Type B pancreatic cell (in vitro differentiated cells): ENCODE results near the genes HLTF and TM4SF18.

GRCh38 chr3:147681091-147681540 lies 272.0 kb downstream of the ZIC1 start:
- PRO-cap, result no peak

- PRO-cap, result no peak
Measured at GRCh38 chr3:148698403-148698855, 726 bp downstream of the AGTR1 start.

- PRO-cap, result no peak
Measured at GRCh38 chr3:148731452-148731953, 33.8 kb downstream of the AGTR1 start.

DNA sequence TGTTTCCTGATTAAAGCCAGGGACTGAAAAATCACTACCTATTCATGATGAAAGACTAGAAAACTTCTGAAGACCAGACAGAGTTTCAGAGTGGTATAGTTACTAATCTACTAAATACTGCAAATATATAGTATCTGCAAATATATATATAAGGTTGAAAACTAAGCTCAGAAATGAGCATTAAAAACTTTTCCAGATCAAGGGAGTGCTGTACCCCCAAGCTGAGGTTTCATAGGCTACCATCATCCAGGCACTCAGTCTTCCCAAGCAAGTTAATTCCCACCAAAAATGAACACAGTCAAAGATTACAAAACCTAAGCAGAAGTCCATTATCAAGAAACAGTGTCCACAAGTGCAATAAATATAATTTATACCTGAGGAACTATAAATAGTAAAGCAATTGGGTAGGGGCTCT lies 37.4 kb downstream of the AGTR1 start:
- PRO-cap, result no peak

DNA sequence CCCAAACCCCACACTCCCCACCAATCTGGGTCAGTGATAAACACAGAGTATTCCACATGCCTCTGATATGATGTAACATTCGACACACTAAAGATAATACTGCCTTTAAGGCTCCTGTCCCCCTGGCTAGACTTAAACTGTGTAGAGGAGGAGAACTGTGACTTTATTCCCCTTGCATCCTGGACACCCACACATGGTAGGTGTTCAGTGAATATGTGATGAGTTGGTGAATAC lies 39.6 kb downstream of the AGTR1 start:
- PRO-cap, result no peak

DNA sequence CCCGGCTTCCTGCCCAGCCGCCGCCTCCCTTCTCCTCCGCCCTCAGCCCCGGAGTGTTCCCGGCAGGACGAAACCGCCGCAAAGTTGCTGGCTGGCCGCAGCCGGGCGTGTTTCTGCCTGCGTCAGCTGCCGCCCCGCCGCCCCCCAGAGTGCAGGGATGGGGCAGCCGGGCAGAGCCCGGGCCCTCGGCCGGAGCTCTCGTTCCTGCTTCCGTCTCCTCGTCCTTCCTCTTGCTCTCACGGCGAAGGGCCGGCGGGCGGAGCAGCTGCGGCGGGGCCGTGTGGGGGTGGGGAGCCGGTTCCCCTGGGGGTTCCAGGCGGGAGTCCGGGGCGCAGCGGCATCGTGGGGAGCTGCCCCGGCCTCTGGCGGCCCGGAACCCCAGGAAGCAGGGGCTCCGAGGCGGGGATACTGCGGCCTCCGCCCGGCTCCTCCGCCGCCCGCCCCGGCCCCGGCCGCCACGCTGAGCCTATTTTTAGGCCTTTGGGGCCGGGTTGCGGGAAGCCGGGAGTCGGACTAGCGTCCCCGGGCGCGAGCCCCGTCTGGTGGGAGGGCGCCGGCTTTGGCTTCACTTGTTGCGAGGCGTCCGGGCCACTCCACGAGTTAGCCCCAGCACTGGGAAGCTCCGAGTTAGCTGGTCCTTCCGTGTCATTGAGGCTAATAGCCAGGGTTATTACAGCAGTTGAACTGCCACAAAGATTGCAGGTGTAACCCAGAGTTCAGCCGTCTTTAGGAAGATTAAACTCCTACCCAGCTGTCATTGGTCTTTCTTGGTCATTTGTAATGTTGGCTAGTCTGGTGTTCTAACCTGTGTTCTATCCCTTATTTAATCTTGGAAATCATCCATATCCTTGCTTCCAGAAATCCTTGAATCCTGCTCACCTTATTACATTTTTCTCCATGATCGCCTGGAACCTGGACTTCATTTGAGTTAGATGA lies 613 bp downstream of the GYG1 start:
- PRO-cap, result bidirectional peak, plus-strand start at position 147 of the sequence, minus-strand start at position 55 of the sequence; bidirectional peak, plus-strand start at position 235 of the sequence, minus-strand start at position 240 of the sequence; unidirectional peak, minus-strand start at position 482 of the sequence; unidirectional peak, minus-strand start at position 544 of the sequence

DNA sequence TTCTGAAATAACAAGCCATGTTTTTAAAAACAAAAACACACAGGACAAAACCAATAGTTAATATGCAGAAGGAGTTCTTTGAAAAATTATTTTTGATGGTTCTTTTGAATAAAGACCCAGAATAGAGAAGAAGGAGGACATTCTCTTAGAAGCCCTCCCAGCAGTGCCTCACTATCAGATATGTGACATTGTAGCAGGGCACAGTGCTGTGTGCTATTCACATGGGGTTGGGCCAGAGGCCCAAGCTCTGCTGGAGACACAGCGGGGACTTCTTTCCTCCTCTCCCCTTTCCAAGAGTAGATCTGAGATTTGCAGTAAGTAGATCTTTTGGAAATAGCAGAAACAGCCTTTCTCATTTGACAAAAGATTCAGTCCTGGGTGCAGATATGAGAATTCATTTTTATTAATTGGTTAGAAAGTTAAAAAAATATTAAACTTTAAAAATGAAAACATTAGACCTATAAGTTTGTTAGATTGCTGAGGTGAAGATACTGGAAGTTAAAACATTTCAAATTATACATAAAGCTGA lies 6.3 kb downstream of the GYG1 start:
- PRO-cap, result no peak

GRCh38 chr3:149085689-149086915 lies at the start of gene HLTF:
Gene HLTF, minus strand, starts transcription at chr3:149086533.
- PRO-cap, result bidirectional peak, plus-strand start at chr3:149086709, minus-strand start at chr3:149086500

DNA sequence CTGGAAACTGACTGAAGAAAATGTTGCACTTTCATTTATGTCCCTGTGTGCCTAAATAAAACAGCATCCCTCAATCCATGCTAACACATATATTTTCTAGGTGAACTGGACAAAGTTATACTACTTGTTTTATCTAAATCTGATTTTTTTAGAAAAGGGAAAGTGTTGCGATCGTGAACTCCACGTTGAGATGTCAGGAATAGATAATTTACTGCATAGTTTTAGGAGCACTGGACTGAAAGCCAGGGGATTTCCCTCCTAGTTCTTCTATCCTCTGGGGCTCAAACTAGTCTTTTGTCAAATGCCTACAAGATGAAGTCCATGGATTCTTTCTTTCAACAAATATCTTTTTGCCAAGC lies 679 bp upstream of the HPS3 start:
- PRO-cap, result no peak

DNA sequence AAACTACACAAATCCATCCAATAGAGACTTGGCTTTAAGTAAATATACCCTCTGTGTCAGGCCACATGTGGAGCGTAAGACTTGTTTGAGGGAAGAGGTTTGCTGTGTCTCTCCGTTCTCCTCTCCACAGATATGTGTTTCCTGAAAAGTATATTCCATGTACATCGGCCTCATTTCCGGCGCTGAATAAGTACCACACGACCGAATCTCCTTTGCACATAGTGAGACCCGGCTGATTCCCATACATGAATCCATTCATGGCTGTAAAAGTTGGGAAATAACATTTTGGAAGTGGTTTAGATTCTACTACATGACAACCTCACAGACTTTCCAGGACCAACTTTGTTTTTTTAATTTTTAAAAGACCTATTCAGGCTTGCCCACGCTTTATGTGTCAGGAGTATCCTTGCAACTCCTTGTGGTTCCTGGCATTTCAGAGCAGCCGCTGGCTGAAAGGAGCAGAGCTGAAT lies 35.1 kb downstream of the CP start:
- PRO-cap, result no peak

DNA sequence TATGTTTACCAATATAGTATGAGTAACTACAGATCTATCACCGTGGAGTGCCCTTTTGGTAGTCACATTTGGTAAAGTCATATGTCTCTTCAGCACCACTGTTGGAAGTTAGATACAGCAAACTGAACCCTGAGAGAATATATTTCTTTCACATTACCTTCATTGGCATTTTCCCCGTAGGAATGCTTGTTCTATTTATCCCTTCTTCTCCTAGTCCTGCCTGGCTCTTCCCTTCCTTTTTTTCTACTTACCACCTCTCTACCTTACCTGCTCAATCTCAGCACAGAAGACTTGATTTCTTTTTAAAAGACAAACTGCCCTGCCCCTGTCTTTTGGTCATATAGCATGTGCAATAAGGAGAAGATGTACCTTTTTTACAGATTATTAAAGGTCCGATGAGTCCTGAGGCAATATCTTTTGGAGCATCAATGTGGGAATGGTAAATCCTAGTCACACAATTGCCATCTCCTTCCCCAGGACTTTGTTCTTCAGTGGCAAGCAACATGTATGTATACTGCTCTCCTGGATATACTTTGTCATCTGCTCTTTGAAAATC lies 11.8 kb downstream of the CP start:
- PRO-cap, result no peak

DNA sequence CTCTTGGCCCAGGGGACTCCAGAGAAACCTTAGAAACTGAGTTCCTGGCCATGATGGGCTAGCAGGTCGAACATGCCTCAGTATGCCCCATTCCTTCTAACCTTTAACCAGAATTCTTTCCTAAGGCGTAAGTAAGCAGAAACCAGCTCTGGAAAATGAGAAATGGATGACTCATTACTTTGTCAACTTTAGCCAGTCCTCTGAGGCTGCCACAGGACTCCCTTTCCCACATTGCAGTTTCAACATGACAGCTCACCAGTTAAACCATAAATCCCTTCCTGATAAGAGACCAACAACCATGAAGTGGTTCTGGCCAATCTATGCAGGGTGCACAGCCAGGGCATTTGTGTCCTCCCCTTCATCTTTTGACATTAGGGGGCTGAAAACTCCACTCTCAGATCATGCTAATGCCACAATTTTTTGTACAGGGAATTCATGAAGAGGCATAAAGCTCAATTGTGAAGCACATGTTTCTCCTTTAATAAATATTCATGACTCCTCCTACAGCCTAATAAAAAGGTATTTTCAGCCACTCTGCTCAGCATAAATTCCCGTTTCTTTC lies 33.2 kb downstream of the TM4SF18 start:
- PRO-cap, result no peak

DNA sequence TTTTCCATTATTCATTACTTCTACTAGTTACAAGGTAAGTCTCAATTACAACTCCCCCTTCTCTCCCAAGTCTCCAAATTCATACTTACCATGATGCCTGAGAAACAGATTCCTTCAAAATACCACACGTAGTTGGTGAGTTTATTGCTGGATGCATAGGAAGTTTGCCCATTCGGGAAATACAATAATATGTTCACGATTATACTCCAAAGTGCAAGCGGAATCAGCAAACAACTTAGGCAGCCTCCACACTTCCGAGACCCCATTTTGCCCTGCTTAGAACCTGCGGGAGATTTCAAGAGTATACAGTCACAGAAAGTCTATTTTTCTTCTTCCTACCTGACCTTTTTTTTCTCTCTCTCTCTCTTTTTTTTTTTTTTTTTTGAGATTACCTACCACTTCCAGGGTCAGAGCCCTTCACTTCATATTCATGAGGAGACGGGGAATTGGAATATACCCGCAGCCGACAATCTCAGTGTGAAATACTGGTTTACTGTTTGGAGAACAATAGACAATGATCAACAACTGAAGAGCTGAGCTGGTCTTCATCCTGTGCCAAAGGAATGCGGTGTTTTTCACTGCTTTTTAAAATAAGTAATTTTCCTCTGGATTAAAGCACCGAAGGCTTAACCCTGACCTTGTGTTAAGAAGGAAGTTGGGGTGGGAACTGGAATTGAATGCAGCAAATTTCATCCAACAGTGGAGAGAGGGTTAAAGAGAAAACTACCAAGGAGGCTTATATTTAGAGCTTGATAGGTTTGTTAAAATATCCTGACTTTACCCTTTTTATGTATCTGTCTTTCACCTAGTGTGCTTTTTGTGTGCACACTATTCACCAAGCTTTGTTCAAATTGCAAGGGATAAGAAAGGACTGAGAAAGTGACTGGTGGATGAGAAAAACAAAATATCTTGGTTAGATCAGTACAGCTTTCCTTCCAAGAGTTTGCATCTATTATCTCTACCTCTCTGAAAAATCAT lies at the start of gene TM4SF18:
Gene TM4SF18 (minus strand): TSS at position 520 of the 978 bp plus-strand sequence.
- PRO-cap, result no peak

DNA sequence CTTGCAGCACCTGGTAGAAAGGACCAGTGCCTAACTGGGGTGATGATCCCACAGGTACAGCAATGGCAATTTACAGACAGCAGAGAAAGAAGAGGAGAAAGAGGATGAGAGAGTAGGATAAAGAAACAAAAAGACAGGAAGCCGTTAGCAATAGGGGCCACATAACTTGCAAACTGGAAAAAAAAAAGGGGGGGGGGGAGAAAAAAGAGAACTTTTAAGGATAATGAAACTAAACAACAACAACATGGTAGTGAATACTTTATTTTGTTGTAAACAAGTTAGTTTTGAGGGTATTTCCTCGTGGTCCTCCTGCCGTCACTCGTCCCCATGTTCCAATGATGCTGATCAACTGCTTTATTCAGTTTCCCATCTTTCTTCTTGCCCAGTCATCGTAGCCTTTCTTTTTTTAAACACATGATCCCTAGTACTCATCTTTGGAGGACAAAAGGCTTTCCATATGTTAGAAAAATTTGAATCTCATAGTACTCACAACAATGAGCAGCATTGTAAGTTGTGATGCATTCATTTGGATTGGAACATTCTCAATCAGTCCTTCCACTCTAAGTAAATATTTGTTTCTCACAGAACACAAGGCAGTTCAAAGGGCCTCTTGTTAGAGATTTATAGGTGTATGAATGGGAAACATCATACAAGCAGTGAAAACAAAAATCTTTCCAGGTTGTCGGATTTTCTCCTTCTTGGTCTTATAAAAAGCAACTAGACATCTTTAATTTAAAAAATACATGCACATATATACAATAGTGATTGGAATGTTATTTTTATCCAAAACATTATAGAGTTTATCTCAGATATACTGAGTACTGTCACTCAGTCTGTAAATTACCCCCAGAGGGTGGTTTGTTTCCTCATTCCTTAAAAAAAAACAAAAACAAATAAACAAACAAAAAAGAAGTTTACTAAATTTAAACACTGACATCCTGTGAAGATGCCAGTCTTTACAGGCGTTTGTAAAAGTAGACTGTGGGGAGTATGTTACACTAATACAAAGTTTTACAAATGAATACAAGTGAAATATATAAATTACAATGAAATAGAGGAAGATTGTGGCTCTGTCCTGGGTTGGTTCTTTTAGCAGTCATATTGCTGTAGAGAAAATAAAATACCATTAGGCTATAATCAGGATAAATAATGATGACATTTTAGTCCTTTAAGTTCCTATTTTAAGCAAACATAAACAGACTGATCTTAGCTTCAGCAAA lies 8.3 kb downstream of the TM4SF1 start:
- PRO-cap, result no peak

GRCh38 chr3:149376577-149377216 lies 752 bp downstream of the TM4SF1 start:
- PRO-cap, result no peak

- PRO-cap, result no peak
Measured at GRCh38 chr3:149385496-149386159, 8.2 kb upstream of the TM4SF1 start.

DNA sequence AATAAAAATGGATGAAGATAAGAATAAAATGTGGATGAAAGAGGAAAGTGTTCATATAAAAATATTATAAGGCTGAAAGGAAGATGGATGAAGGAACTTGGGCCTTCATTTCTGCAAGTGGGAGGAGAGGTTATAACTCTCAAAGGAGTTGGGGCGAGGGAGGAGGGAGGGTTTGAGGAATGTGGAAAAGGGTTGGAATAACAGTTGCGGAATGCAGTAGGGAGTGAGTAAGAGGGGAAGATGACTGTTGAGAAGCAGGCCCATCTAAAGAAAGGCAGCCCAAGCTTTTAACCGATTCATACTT lies 8.4 kb upstream of the TM4SF4 start:
- PRO-cap, result no peak

DNA sequence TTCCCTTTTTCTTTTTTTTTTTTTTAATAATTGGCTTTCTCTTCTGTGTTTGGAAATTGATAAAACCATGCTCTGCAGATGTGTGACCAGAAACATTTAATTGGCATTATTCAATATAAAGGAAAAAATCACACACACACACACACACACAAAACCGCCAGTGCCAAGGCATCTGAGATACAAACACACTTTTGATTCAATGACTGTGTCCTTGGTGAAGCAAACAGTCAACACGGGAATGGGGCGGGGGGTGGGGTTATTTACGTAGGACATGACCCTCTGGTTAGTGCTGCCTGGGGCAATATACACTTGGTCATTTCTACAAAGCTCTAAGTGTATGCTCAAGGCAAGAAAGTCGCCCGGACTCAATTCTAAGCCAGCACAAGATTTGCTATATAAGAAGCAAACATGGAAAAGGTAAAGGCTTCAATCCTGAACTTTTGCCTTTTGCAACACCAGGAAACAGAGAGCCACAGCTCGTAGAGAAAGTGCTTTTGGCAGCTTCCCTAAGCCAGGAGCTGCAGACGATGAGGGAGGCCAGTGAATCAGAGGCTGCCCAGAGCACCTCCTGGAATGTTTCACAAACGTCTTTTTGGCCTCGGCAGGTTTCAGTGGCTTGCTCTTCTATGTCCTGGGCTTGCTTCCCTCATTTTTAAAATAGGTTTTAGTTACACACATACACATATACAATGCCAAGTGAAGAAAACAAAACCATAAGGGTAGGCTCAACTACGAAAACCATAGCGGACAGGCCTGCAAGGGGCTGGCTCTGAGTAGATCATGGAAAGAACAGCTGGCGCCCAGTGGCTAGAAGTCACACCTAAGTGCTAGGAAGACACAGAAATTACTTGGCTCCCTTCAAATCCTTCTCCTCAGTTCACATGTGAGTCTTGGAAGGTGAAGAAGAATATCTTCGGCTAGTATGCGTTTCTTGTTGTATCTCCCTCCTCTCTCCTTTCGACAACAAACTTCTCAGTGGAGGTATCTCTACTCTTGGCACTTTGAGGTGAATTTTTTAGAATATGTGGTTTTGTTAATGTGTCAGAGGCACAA lies 73.6 kb downstream of the TM4SF4 start:
- PRO-cap, result no peak

DNA sequence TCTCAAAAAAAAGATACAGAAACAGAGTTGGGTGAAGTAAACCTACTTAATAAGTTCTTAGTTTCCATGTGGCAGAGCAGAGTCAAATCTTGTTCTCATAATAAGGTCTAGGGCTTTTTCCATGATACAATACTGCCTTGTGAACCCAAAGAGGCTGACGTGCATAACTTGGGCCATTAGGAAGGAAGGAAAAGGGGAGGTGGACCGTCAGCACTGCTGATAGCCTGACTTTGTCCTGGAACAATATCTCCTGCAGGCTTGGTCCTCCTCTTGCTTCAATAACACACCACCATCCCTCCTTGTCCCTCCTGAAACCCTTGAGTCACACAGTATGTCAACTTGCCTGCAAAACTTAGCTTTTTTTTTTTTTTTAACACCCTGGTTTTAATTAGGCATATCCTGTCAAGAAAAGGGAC lies 67.2 kb downstream of the WWTR1 start:
- PRO-cap, result no peak

DNA sequence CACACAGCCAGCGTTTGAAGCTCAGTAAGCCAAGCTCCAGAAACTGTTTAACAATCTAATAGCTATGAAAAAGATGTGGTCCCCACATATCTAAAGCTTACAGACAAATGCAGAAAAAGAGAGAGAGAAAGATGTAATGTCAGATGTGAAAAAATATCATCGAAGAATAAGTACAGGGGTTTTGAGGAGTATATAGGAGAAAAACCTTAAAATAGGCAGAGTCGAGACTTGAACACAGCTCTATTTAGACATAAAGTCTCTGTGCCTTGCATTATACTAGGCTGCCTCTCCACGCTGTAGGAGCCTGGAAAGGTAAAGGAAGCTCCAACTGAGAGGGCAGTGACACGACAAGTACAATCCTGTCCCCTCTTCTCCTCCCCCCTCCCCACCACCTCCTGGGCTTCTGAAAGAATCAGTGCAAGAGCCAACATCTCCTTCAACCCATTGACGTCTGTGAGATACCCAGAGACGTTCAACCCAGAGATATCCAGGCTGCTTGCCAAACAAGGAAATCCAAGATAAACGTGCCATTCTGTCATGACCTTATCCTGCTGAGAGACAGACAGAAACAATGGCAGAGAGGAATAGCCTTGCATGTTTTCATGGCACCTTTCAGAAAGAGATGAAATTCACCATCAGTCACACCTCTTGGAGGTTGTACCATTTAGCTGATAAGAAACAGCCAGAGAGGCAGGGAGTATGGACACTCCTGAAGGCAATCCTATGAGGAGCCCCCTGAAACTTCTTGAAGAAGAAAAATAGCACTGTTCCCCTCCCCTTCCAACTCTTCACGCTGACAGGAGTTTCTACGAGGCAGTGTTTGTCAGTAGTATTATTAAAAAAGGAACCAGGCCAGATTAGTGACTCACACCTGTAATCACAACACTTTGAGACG lies 39.1 kb downstream of the WWTR1 start:
- PRO-cap, result no peak